Skeletal muscle tissue (tissue), 7 donors: ENCODE results near the gene SPATA2.

- PRO-cap, 3 experiments: no peak in any of the 3 experiments
- RAMPAGE, long total RNA: no peak
- RRBS, 2 experiments: 54 to 60% methylated on average over 4 of the region's 23 CpGs
Measured at GRCh38 chr20:49888119-49889088, 26.9 kb downstream of the SPATA2 start.

GRCh38 chr20:49892668-49893528 is 22.4 kb downstream of the SPATA2 start:
- PRO-cap, 3 experiments: no peak in any of the 3 experiments
- RAMPAGE, long total RNA: no peak
- RRBS, 2 experiments: no CpG with 5 or more reads among the region's 18 CpGs

GRCh38 chr20:49915225-49916179 is at the start of gene SPATA2:
TSS of gene SPATA2 (minus strand) at chr20:49915529.
- PRO-cap, 3 experiments: peak in 3 of 3 experiments; most common plus-strand start chr20:49915583 (in 1); most common minus-strand start chr20:49915529 (in 2)
- RAMPAGE, long total RNA: start-site peak on the minus strand at chr20:49915498-49915553, 15 and 12 reads in 2 replicates
- RRBS, 2 experiments: 2% methylated on average over 53 of the region's 86 CpGs

GRCh38 chr20:49978801-49979677 is 3.7 kb upstream of the SNAI1 start:
- PRO-cap, 3 experiments: no peak in any of the 3 experiments
- RAMPAGE, long total RNA: no peak
- RRBS, 2 experiments: 3 to 4% methylated on average over 4 of the region's 34 CpGs

DNA sequence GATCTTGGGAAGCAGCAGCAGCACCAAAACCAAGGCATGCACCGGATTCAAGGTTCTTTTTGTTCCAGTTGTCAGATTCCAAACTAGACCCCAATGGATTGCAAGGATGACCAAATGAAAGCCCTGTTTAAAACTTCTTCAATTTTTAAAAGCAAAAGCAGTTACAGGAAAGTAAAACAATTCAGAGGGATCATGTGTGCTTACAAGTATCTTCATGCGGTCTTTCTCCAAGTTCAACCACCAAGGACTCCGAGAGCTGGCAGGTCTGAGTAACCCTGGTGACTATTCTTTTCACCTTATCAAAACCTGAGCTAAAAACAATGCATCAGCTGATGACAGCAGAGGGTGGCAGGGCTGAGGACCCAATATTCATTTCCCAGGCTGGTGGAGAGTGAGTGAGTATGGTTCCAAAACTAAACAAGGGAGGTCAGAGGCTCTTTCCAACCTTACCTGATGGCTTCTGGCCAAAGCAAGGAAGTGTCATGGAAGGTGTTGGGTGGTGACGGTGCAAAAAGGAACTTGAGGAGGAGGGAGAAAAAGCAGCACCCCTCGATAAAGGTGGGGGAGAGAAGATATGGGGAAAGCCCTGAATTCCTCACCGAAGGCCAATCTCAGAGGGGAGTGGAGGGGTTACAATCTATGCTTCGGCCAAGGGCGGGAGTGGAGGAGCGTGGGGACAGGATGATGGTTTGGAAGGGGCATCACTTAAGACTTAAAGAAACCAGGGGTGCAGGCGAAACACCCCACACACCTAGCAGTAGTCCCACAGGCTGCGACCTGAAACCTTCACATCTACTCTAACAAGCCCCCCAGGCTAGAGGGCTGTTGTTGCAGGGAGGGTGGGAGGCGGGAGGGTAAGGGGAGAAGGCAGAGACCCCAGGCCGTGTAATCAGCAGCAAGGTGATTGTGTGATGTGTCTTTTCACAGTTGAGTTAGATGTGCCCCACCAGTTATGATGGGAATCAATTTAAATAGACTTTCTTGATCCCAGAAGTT is 31.1 kb downstream of the UBE2V1 start:
- PRO-cap, 3 experiments: no peak in any of the 3 experiments
- RAMPAGE, long total RNA: no peak
- RRBS, 2 experiments: no CpG with 5 or more reads among the region's 13 CpGs

- PRO-cap, 3 experiments: no peak in any of the 3 experiments
- RAMPAGE, long total RNA: no peak
- RRBS, 2 experiments: 2% methylated on average over 3 of the region's 5 CpGs
Measured at GRCh38 chr20:50085859-50086420, 27.0 kb downstream of the UBE2V1 start.

DNA sequence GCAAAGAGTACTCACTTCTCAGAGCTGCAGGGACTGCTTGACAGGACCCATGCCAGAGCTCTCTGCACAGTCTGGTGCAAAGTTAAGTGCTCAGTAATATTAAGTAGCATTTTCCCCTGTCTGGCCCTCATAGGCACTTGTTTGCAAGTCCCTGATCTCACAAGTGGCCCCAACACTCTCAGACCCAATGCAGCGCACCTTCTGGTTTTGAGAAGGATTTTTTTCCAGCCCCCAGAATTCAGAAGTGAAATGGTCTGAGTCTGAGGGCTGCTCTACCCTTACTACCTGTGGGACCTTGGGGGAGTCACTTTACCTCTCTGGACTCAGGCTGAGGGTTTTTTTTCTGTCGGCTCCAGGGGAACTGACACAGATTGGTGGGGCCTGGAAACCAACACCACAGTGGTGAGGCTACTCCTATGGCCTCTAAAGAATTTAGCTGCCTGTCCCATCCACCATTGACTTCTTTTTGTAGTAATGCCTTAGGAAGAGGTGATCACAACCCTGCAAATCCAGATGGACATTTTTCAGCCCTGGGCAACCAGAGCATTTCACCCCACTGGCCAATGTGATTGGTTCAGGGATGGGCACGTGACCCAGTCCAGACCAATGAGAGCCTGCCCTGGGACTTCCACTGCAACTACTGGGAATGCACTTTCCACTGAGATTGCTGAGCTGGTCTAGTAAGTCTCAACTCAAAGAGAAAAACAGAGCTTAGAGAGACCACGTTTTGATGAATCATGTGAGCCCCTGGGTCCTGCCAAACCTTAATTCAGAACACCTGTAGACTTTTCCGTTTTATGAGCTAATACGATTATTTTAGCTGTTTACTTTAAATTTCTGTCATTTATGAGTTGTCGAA is 8.7 kb upstream of the UBE2V1 start:
- PRO-cap, 3 experiments: no peak in any of the 3 experiments
- RAMPAGE, long total RNA: no peak
- RRBS, 2 experiments: no CpG with 5 or more reads among the region's 7 CpGs

- PRO-cap, 3 experiments: no peak in any of the 3 experiments
- RAMPAGE, long total RNA: no peak
- RRBS, 2 experiments: no CpG with 5 or more reads among the region's 4 CpGs
Measured at GRCh38 chr20:50125317-50125756, 12.4 kb upstream of the UBE2V1 start.

- PRO-cap, 3 experiments: peak in 1 of 3 experiments; most common plus-strand start chr20:50149715 (in 1)
- RAMPAGE, long total RNA: no peak
- RRBS, 2 experiments: 26 to 28% methylated on average over 2 of the region's 6 CpGs
Measured at GRCh38 chr20:50149397-50149799, 4.1 kb downstream of the PEDS1 start.

- PRO-cap, 3 experiments: no peak in any of the 3 experiments
- RAMPAGE, long total RNA: no peak
- RRBS, 2 experiments: 15% methylated on average over 4 of the region's 16 CpGs; no CpG with 5 or more reads in 1 of the 2 experiments
Measured at GRCh38 chr20:50284521-50285121, 94.0 kb downstream of the CEBPB start.

DNA sequence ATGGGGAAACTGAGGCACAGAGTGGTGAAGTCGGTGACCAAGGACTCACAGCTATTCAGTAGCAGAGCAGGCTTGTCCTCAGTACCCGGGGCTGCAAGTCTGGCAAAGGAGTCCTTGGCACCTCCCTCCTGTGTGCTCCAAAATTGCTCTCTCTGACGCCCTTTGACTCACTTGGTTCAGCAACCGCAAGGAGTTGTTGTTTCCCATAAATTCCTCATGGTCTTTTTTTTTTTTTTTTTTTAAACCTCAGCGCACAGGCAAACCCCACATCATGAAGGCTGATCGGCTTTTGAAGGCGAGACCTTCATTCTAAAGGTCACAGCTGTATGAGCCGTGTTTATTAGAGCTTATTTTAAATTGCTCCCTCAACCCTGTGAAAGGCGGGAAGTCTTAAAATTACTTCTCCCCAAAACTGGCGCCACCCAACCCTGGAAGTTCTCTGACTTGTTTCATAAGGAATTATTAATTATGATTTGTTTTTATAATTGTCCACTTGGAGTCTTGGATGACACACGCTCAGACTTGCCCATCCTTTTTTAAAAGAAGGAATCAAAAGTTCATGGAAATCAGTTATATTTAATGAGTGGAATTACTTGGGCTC is 143.3 kb downstream of the CEBPB start:
- PRO-cap, 3 experiments: no peak in any of the 3 experiments
- RAMPAGE, long total RNA: no peak
- RRBS, 2 experiments: no CpG with 5 or more reads among the region's 11 CpGs

GRCh38 chr20:50373636-50374244 is 136.4 kb upstream of the PTPN1 start:
- PRO-cap, 3 experiments: no peak in any of the 3 experiments
- RAMPAGE, long total RNA: no peak
- RRBS, 2 experiments: no CpG with 5 or more reads among the region's 7 CpGs

DNA sequence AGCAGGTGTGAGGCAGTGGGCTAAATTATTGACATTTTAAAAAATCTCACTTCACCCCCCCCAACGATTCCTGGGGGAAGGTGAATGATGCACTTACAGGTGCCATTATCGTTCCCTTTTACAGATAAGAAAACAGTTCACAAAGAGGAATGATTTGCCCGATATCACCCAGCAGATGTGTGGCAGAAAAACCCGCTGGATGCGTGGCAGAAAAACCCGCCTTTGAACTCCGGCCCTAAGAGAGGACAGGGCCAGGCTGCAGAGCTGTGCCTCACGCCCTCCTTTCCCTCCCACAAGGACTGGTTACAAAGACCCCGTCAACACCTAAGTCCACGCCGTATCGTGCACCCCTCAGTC is 114.1 kb upstream of the PTPN1 start:
- PRO-cap, 3 experiments: no peak in any of the 3 experiments
- RAMPAGE, long total RNA: no peak
- RRBS, 2 experiments: no CpG with 5 or more reads among the region's 12 CpGs

GRCh38 chr20:50400556-50400949 is 109.6 kb upstream of the PTPN1 start:
- PRO-cap, 3 experiments: no peak in any of the 3 experiments
- RAMPAGE, long total RNA: no peak
- RRBS, 2 experiments: no CpG with 5 or more reads among the region's 5 CpGs

- PRO-cap, 3 experiments: no peak in any of the 3 experiments
- RAMPAGE, long total RNA: no peak
- RRBS, 2 experiments: no CpG with 5 or more reads among the region's 5 CpGs
Measured at GRCh38 chr20:50409413-50409943, 100.7 kb upstream of the PTPN1 start.

DNA sequence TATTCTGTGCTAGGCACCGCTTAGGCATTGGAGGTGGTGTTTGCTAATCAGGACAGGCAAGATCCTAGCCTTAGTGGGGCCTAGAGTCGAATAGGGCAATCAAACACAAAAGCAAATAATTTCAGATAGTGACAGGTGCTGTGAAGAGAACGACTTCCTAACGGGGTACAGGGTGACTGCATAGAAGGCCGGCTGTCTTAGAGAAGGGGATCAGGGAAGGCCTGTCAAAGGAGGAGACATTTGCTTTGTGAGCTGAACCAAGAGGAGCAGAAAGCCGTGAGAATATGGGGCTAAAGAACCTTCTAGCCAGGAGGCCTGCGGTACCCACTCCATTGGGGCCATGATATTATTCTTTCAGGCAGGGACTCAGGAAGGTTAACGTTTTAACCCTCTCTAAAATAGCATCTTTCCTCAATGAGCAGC is 961 bp downstream of the PTPN1 start:
- PRO-cap, 3 experiments: no peak in any of the 3 experiments
- RAMPAGE, long total RNA: no peak
- RRBS, 2 experiments: no CpG with 5 or more reads among the region's 8 CpGs

DNA sequence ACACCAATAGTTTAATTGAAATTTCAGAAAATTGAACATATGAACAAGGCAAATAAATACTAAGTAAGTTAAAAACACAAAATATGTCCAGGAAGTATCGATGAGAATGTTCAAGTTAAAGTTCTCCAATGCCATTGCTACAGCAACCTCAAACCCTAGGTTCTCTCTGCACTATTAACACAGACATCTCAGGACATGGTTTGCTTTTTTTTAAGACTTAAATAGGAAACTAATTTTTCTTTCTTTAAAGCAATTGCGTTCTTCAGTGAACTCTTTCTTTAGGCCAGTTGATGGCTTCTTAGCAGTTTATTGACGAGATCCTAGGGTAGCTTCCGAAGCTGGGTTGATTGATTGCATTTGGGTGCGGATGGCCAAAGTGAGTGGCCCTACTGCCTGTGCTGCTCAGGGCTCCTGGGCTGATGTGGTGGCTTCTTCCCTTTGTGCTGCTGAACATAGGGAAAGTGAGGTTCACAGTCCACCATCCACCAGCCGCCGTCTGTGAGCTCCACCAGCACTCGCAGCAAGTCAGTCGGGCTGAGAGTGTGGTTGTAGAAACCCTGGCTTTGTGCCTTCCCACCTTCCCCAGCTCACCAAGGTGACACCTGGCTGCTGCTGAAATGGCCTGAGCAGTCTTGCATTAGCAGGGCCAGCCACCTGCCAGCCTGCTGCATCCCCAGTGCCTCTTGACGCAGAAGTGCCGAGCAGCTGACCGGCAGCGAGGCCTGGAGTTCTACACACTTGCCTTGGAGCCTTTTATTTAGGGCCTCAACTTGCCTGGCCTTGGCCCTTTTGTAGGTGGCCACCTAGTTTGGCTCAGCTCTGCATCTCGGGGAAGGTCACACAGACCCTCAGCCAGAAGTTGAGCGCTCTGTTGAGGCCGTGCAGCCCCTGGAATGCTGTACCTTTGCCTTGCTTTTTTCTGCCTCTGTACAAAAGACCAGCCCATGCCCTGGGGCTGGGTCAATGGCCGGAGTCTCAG is 76.2 kb downstream of the PTPN1 start:
- PRO-cap, 3 experiments: no peak in any of the 3 experiments
- RAMPAGE, long total RNA: no peak
- RRBS, 2 experiments: no CpG with 5 or more reads among the region's 17 CpGs

- PRO-cap, 3 experiments: no peak in any of the 3 experiments
- RAMPAGE, long total RNA: no peak
- RRBS, 2 experiments: 86 to 88% methylated on average over 7 of the region's 19 CpGs
Measured at GRCh38 chr20:50630516-50631105, 60.7 kb downstream of the RIPOR3 start.

DNA sequence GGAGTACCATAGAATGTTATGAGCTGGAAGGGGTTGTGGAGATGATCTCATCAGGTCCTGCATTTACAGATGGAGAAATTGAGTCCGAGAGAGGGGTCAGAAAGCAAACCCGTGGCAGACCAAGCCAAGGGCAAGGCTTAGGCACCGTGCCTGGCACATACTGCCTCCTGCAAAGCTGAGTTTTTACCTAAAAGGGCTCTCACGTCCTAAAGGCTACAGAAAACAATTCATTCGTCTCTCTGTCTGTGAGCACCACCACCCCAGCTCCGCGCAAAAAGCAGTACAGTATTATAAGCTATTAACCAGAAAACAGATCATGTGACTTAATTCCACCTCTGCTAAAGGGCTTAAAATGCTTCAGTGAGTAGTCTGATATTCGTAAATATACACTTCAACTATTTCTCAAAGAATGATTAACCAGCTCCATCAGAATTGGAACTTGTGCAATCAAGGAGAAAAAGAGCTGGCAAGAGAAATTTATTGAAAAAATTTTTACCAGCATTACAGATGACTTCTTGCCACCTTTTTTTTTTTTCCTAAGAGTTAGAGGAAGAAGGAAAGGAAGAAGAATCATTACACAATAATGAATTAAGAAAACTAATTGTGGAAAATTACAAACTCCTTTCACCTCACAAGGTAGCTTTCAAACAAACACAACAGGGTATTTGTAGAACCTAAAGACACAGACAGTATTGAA is 3.4 kb upstream of the PARD6B start:
- PRO-cap, 3 experiments: no peak in any of the 3 experiments
- RAMPAGE, long total RNA: no peak
- RRBS, 2 experiments: no CpG with 5 or more reads among the region's 8 CpGs

GRCh38 chr20:50728944-50729603 is 2.3 kb upstream of the PARD6B start:
- PRO-cap, 3 experiments: no peak in any of the 3 experiments
- RAMPAGE, long total RNA: no peak
- RRBS, 2 experiments: no CpG with 5 or more reads among the region's 10 CpGs